Heart (tissue), 3 donors: ENCODE measurements around a stretch of chr21.

DNA sequence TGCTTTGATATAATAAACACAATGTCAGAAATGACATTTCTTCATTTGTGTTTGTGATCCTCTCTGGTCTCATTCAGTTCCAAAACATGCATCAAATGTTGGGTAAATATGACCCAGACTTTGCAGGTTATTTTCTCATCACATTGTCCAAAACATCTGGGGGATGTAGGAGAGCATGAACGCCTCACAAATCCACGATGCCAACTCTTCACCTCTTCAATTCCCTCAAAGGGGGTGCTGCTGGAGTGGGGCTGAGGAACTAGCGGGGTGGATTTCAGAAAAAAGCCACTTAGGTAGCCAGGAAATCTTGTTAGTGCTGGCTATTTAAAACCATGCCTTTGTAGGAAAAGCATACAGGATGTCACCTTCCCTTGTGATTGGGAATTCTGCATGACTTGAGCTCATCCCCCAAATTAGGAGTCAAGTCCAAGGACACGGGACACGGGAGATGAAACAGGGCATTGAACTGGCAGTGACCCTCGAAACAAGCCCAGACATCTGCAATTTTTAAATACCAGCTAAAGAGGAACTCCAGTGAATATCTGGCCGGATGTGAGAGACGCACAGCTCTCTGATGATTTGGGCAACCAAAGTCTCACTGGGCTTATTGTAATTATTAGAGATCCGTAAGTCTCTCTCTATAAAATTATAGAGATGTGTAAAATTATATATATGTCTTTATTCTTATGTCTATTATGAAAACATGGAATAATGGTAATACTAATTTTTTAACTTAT, 32.9 kb downstream of the C2CD2 start:
- RAMPAGE, long total RNA, 2 experiments = no peak in any of the 2 experiments

DNA sequence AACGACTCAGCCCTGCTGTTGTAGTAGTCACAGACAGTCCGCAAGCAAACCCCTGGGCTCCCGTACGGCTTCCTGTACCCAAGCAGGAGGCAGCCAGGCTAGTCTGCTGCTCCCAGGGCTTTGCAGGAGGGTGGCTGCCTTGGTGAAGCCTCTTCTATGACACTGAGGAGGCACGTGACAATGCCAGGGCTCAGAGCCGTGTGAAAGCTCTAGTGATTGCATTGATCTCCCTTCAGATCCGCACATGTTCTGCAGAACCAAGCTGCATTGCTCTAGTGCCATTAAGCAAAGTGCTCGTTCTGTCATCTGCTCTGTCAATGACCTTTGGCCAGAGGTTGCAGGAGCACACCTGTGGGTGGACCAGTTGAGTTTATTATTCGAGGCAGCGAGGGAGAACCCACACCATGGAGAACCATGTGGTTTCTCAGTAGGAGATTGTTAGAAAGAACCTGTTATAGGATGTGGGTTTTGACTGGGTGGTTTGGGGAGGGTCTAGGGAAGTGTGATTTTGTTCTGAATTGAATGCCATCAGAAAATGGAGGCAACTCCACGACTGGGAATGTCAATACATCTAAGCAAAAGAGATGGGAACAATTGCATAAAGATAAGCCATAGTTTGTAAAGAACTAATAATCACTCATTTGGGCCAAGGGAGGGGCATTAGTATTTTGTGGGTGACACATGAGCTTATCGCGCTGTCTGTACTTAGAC, 18.2 kb downstream of the UMODL1 start:
- RAMPAGE, long total RNA, 2 experiments = no peak in any of the 2 experiments

DNA sequence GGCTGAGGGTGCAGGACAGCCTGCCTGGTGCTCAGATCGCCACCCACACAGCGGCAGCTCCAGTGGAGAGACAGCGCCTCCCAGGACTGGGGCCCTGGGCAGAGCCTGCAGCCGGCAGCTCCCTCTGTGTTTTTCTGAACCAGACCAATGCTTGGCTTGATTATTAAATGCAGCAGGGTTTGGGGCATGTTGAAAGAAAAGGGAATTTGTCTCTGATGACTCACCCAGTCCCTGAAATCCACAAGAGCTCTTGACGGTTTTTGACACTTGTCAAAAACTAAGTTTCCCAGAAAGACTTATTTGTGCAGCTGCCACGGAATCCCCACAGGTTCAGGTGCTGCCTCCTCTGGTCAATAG, 54.7 kb downstream of the UMODL1 start:
- RAMPAGE, long total RNA, 2 experiments = no peak in any of the 2 experiments

DNA sequence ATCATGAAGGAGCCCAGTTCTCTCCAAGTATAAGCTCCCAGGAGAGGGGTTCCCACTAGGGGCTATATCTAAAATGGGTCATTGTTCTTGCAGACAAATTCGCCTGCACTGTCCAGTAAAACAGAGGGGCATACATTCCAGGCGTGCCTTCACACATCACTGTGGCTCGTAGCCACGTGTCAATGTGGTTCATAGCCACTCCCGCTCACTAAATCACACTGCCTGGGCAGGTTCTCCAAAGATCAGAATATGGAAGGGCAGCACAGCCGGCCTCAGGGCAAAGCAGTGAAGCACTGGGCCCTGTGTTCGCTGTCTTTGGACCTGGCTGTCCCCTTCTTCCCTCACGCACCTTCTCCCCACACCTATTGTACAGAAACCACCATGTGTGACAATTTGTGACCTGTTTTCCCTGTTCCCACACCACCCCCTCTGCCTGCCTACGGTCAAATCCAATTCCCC, 26.9 kb upstream of the ABCG1 start:
- RAMPAGE, long total RNA, 2 experiments = no peak in any of the 2 experiments

DNA sequence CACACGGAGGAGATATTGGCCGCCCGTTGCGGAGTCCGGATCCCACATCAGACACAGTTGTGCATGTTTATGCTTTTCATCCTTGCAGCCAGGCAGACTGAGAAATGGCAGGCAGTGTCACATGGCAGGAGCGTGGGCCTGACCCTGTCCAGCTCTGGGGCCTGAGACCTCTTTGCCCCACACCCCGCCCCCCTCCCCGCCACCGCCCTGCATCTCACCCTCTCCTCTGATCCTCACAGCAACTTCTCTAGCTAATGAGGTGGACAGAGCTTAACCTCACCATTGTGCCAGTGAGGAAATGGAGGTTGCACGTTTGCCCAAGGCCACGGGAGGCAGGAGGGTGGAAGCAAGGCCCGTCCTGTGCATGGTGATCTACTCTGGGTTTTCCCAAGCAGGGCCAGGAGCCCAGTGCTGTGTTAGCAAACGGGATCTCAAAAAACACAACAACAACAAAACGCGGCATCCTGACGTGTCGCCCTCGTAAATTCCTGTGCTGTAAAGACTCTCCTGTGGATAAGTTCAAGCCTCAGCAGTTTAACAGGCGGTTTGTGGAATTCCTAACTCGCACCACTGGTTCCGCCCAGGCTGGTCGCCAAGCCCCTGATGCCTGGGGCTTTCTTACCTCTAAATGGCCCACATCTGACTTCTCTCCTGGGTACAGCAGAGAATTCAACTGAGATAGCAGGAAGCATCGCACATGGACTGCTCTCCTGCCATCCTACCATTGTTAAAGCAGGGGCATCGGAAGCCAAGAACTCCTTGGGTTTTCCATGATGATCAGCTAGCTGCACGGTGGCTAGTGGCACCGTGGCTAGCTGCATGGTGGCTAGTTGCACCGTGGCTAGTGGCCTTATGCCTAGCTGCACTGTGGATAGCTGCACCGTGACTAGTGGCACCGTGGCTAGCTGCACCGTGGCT, 39.1 kb downstream of the TFF3 start:
- RAMPAGE, long total RNA, 2 experiments = no peak in any of the 2 experiments

GRCh38 chr21:42309871-42310978, 5.0 kb downstream of the TFF3 start:
- RAMPAGE, long total RNA, 2 experiments = no peak in any of the 2 experiments

- RAMPAGE, long total RNA, 2 experiments = no peak in any of the 2 experiments
Measured at GRCh38 chr21:42316948-42317247, 1.7 kb upstream of the TFF3 start.

DNA sequence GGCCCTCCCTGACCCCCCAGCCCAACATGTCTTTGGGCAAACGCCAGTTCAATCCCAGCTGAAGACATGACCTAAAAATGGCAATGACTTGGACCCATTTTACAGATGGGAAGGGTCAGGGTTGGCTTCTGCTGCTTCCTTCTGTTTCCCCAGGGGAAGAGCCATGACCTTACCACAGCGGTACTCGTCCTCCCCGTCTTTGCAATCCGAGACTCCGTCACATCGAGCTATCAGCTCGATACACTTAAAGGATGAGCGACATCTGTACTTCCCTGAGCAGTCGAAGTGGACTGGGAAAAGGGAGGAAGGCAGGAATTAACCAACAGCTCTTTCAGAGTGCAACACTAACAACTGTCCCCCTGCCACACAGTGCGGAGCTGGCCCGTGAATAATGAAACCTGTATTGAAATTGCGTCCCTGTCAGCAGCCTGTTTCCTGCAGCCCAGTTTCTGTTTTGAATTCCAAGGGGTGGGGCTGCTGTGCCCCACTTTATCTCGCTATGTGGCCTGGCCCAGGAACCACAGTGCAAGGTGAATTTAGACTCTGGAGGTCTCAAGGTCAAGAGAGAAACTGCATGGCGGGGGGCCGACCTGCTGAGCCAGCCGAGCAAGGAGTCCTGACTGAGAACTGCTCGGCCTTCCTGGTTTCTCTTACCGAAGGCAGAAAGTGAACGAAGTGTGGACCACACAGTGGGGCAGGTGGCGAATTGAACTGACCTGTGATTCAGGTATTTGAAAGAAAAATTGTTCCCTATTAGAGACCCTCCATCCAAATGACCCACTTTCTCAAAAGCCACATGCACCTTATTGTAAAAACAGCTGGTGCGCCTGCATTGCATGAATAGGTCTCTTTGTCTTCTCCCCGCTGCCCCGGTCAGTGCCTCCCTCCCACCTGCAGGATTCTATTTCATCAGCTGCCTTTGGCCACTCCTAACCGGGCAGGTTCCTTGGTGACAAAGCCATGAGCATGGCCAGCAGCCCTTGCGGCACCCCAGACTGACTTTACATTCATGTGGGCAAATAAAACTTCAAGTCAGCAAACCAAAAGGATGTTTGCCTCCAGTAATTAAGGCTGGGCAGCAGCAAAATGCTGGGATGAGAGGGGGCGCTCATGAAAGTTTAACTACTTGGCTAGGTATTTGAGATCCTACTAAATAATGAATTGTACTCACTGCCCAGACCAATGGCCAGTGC, 6.7 kb downstream of the TMPRSS3 start:
- RAMPAGE, long total RNA, 2 experiments = no peak in any of the 2 experiments

DNA sequence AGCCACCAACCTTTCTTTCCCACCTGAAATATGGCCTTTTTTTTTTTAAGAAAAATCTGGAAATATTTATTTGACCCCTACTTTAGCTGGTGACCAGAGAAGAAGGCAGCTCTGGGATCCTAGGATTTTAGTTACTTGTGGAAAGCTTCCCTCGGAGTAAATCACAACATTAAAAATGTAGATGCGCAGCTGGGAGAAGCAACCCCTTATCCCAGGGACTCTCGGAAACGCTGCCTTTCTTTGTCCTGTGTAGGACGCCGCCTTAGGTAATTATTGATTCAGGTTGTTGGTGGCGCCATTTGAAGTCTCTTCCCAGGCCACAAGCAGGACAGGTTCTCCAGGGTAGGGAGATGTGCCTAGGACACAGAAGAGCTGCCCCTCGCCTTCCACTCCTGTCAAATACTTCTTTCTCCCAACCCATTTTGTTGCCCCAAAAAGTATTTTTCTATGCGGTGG, 10.2 kb downstream of the SLC37A1 start:
- RAMPAGE, long total RNA, 2 experiments = no peak in any of the 2 experiments

GRCh38 chr21:42527201-42528411, 14.0 kb downstream of the SLC37A1 start:
- RAMPAGE, long total RNA, 2 experiments = no peak in any of the 2 experiments

DNA sequence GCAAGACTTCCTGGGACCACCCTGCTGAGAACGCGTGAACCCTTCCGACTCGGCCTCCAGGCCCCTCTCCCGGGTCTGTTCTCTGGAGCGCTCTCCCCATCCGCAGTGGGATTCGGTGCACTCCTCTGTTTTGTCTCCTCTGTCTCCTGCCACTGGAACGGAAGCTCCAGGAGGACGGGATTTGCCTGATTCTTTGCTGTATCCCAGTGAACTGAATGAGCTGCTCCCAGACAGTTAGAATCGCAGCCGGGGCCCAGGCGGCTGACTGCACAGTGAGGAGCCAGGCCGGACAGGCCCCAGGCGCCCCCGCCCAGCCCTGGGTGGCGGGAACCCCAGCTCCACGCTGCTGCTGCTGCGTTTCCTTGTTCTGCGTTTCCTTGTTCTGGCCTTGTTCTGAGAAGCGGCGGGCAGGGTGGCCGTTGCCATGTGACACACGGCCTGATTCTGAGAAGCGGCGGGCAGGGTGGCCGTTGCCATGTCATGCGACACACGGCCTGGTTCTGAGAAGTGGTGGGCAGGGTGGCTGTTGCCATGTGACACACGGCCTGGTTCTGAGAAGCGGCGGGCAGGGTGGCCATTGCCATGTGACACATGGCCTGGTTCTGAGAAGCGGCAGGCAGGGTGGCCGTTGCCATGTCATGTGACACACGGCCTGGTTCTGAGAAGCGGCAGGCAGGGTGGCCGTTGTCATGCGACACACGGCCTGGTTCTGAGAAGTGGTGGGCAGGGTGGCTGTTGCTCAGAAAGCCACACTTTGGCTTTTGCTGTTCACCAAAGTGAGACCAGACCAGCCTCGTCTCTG, 56.1 kb downstream of the SLC37A1 start:
- RAMPAGE, long total RNA, 2 experiments = no peak in any of the 2 experiments

GRCh38 chr21:42665930-42666965, 12.8 kb downstream of the PDE9A start:
- RAMPAGE, long total RNA, 2 experiments = no peak in any of the 2 experiments

GRCh38 chr21:42837700-42838434, 41.5 kb downstream of the WDR4 start:
- RAMPAGE, long total RNA, 2 experiments = no peak in any of the 2 experiments

DNA sequence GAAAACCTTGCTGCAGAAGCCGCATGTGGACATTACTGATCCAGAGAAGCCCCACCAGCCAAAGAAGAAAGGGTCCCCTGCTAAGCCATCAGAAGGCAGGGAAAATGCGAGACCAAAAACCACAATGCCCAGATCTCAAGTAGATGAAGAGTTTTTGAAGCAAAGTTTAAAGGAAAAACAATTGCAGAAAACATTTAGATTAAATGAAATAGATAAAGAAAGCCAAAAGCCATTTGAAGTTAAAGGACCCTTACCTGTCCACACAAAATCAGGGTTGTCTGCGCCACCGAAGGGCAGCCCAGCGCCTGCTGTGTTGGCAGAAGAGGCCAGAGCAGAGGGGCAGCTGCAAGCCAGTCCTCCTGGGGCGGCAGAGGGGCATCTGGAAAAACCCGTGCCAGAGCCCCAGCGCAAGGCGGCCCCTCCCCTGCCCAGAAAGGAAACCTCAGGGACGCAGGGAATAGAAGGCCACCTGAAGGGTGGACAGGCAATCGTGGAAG, 10.6 kb downstream of the NDUFV3 start:
- RAMPAGE, long total RNA, 2 experiments = no peak in any of the 2 experiments

GRCh38 chr21:42940037-42940462, 14.6 kb upstream of the ERVH48-1 start:
- RAMPAGE, long total RNA, 2 experiments = no peak in any of the 2 experiments

- RAMPAGE, long total RNA, 2 experiments = no peak in any of the 2 experiments
Measured at GRCh38 chr21:42973662-42974057, 702 bp upstream of the PKNOX1 start.

DNA sequence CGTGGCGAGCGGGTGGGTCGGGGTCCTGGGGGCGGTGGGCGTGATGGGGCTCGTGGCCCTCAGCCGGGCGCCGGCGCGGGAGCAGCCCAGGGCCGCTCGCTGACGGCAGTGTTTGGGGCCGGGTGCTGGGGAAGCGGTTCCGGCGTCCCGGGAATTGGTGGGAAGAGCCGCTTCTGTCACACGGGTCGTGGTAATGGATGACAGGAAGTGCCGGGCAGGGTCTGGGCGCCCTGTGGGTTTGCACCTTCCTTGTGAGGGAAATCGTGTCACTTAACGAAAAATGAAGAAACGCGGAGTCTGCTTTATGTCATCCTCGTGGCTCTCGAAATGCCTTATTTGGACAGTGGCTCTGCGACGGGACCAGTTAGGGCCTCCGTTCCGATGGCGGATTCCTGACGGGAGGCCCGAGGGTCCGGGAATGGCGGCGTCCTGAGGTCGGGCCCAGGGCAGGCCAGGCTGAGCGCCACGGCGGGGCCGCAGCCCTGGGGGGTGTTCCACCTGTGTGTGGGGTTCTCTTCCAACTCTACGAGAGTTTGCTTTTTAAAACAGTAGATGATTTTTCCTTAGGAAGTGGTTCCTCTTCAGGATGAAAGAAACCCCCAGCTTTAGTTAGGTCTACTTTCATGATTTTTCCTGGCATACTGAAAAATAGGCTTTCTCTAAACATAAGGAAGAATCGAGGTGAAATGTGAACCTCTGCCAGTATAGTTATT, 1.1 kb downstream of the PKNOX1 start:
- RAMPAGE, long total RNA, 2 experiments = no peak in any of the 2 experiments

GRCh38 chr21:43193881-43194565, 25.2 kb downstream of the CRYAA start:
- RAMPAGE, long total RNA, 2 experiments = no peak in any of the 2 experiments

DNA sequence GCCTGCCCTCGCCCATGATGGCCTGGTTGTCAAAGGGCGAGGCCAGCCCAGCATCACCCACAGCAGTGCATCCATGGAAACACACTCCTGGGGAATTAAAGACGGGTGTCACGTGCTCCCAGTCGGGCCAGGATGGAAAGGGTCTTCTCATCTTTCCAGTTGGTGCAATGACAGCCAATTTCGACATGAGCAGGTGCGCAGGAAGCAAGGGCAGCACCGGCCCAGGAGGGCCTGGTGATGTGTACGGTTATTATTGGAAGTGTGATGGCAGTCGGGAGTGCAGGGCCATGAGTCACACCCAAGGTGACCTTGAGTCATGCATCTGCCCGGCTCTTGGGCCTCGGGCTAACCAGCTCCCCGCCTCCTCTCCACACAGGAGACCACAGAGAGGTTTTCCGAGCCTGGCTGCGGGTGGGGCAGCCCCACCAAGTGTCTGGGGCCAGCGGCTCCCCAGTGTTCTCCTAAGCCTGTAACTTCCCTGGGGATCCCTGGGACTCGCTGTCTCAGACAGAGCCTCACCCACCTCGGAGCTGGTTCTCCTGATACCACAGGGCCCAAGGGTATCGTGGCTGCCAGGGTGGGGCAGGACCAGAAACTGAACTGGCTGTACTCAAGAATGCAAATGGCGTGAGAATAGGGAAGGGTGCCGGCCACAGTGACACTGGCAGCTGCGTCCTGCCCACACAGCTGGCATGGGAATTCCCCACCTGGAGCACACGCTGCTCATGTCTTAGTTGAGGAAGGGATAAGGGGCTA, 119.8 kb downstream of the SIK1 start:
- RAMPAGE, long total RNA, 2 experiments = no peak in any of the 2 experiments

- RAMPAGE, long total RNA, 2 experiments = no peak in any of the 2 experiments
Measured at GRCh38 chr21:43342798-43343549, 84.0 kb downstream of the SIK1 start.